GM12892 (cell line): ENCODE measurements around the gene RUNX1.

DNA sequence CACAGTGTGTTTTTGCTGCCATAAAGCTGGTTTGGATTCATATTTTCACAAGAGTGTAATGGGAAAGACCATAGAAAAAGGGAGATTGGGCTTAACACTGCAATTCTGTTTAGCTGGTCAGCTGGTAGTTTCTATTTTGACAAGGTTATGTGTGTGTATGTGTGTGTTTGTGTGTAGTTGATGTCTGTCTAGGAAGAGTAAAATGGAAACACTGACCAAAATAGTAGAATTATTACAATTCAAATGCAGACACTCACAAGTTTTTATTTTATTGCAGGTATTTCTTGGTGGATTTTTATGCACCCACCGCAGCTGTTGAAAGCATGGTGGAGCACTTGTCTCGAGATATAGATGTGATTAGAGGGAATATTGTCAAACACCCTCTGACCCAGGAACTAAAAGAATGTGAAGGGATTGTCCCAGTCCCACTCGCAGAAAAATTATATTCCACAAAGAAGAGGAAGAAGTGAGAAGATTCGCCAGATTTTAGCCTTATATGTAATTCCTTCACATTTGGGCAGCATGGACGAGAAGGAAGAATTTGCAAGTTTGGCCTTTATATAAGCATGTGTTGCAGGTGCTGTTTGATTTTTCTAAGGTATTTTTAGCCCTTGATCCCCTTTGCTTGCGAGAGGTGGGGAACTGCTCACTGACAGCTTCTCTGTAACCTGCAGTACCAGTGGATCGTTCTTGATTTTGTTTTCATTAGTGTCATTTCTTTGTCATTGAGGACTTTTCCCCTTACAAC is 68.9 kb downstream of the MRPS6 start:
- RRBS: no CpG with 5 or more reads among the region's 7 CpGs

- RRBS: no CpG with 5 or more reads among the region's 5 CpGs
Measured at GRCh38 chr21:34198777-34199298, 125.5 kb downstream of the MRPS6 start.

DNA sequence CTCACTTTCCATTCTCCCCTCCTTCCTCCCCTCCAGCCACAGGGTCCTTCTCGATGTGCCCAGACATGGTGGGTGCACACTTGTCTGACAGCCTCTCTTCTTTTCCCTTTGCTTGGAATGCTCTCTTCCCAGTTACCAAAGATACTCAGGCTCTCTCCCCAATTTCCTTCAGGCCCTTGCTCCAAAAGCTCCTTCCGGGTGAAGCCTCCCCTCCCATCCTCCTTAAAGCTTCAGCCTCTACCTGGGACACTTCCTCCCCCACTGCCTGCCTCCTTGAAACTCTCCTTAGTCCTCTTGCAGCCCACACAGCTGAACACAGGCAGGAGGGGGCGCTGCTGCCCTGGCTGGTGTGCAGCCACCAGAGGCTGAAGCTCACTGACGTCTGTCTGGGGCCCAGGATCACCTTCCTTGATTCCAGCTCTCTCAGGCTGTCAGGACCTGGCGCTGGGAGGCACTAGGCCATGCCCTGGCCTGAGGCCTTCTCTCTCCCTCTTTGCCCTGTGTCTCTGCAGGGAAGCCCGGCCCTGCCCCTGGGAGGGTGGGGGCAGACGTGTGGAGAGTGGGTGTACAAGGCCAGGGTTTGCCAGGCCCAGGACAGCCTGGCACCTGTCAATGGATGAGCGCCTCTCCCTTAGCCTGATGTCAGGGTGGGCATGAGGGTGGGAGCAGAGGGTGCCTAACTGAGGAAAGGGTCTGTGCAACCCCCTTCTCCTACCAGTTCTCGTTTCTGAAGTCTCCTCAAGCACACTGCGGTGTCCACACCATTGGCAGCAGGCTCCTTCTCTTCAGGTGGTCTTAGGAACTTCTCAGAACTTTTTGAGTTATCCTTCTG is 1.4 kb downstream of the KCNE1 start:
- RRBS: no CpG with 5 or more reads among the region's 10 CpGs

DNA sequence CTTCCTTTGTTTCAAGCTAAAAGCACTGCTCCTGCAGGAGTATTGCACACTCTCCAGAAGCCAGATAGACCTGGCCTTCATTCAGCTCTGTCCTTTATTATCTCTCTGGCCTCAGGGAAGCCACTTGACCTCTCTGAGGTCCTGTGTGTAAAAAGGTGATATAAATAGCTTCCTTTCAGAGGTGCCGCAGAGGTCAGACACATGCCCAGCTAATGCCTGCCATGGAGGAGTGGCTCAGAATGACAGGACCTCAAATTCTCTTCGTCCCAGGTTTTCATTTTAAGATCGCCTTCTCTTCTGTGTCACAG is 5.4 kb upstream of the RCAN1 start:
- RRBS: no CpG with 5 or more reads among the region's 3 CpGs

- RRBS: no CpG with 5 or more reads among the region's 6 CpGs
Measured at GRCh38 chr21:34697725-34698527, 29.1 kb downstream of the CLIC6 start.

DNA sequence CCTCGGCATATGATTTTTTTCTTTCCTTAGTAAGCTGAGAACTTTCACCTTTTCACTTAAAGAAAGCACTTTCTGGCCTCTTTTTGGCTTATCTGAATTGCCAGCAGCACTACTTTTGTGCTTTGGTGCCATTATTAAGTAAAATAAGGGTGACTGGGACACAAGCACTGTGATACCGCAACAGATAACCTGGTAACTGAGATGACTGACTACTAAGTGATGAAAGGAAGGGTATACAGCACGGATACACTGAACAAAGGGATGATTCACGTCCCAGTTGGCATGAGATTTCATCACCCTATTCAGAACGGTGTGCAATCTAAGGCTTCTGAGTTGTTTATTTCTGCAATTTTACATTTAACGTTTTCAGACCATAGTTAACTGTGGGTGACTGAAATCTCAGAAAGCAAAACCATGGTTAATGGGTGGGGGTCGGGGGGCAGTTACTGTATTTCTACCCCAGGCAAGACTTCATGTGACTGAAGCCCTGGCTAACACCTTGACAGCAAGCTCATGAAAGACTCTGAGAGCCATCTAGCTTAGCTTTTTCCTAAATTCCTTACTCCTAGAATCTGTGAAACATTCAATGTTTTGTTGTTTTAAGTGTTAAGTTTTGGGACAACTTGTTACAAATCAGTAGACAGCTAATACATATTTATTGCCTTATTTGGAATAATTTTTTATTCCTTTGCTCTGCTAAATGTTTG is 102.8 kb downstream of the CLIC6 start:
- RRBS: no CpG with 5 or more reads among the region's 7 CpGs

DNA sequence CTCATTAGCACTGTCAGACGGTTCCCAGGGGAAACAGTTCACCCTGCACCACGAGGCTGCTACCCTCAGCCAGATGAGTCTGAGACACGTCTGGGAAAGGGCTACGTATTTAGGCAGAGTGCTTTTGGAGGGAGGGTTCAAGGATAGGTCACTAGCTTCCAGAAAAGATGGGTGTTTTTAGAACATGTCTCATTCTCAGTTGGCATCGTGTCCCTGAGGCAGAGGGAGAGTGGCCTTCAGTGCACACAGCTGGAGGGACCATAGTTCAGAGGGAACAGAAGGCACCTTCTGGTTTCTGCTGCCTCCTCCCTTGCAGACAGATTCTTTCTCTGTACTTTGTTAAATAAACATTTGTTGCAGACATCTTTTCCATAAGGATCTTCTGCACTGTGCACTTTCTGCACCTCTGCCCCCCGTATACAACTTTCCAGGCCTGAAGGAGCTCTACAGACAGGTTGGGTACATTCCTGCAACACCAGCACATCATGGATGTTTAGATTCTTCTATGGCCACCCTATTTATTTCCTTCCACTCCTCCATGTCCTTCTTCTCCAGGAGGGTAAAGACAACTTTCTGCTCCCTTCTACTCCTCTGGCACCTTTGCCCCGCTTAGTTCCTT is 140.0 kb downstream of the CLIC6 start:
- RRBS: no CpG with 5 or more reads among the region's 7 CpGs

- RRBS: no CpG with 5 or more reads among the region's 11 CpGs
Measured at GRCh38 chr21:34844531-34845428, 176.0 kb downstream of the CLIC6 start.

- RRBS: no CpG with 5 or more reads among the region's 17 CpGs
Measured at GRCh38 chr21:34873730-34874401, 175.2 kb downstream of the RUNX1 start.

DNA sequence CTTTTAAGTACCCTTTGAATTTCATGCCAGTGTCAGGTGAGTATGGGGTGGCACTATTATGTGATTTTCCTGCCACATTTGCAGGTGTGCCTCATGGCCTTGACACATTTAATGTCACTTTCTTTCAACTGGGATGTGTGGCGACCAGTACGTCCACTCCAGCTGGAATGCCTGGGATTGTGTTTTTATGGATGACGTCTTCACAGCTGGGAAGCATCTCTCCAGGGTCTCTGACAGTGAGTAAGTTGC is 43.4 kb downstream of the RUNX1 start:
- RRBS: no CpG with 5 or more reads among the region's 3 CpGs

DNA sequence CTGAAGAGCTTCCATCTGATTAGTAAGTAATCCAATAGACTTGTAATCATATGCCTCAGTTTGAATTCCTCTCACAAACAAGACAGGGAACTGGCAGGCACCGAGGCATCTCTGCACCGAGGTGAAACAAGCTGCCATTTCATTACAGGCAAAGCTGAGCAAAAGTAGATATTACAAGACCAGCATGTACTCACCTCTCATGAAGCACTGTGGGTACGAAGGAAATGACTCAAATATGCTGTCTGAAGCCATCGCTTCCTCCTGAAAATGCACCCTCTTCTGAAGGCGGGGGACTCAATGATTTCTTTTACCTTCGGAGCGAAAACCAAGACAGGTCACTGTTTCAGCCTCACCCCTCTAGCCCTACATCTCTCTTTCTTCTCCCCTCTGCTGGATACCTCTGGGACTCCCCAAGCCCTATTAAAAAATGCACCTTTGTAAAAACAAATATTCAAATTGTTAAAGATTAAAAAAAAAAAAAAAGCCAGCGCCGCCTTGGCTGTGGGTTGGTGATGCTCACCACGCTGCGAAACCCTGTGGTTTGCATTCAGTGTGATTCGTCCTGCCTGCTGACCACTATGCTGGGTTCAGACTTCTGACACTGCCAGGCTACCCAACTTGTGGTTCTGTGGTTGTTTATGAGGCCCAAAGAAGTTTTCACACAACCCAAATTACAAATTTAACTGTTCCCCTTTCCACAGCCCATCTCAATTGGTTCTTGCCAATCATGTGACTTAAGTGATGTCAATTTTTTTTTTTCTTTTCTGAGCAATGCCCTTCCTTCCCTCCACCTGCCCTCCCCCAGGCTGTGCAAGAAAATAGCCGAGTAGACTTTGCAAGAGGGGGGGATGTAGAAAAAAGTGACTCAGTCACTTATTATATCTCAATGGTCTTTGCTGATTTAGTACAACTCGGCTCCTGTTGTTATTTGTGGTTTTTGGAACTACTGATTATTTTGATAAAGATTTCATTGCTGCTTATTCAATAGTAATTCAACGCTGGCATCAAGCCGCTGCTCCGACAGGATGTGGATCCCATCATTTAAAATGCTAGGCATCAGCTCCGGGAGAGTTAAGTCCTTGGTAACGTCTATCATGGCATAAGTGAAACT is at the start of gene RUNX1:
TSS of gene RUNX1 (minus strand) at position 655 of the 1,111 bp plus-strand sequence.
- RRBS: no CpG with 5 or more reads among the region's 19 CpGs

DNA sequence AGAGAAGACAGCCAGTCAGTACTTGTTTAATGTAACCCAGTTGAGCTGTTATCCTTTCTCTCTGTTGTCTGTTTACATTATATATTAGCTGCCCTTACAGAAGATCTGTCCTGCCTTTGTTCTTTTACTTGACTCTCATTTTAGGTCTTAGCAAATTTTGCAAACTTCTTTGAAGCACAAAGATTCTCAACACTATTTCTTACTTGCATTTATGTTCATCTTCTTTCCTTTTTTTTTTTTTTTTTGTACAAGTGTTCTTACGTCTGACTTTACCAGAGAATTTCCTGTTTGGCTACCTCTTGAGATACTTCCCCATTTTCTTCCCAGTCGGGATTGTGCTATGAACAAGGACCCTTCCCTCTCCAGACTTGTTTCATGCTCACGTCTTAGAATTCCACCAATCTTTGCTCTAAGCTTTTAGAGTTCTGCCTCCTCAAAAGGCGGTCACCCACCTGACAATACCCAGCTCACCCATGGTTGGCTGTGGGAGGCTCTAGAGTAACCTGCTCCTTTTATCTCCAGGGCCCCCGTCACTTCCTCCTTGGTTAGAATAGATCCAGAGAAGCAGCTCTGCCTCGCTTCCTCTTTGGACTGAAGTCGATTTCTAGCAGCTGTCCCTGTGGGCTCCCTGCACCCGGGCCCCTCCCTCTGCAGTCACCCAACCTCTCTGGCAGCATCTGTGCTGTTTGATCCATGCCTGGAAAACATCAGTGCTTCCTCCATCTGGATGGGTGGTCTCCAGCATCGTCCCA is 53.8 kb upstream of the RUNX1 start:
- RRBS: no CpG with 5 or more reads among the region's 9 CpGs

GRCh38 chr21:35232388-35233134 is 183.5 kb upstream of the RUNX1 start:
- RRBS: no CpG with 5 or more reads among the region's 11 CpGs

DNA sequence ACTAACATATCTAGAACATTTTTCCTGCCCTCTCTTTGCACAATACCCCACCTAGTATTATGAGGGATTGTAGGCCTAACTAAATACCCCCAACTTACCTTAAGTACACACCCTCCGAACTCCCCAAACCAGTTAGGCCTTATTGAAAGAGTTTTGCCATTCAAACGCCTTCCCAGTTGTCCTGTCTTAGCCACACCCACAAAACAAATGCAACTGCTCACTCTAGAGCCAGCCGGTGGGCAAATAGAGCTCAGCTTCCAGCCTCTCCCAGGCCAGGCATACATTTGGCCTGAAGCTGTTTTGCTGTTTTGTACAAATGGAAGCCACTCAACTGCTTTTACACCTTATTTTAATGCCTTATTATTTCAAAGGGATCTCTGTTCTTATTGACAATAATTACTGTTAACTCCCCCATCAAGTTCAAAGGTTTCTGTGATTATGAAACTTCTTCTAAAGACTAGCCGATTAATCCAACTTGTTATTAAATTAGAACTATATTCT is 224.3 kb upstream of the RUNX1 start:
- RRBS: no CpG with 5 or more reads among the region's 4 CpGs

- RRBS: no CpG with 5 or more reads among the region's 5 CpGs
Measured at GRCh38 chr21:35852681-35853081, 207.6 kb downstream of the SETD4 start.

- RRBS: no CpG with 5 or more reads among the region's 6 CpGs
Measured at GRCh38 chr21:35922562-35923120, 137.7 kb downstream of the SETD4 start.

- RRBS: no CpG with 5 or more reads among the region's 8 CpGs
Measured at GRCh38 chr21:35984648-35984847, 75.8 kb downstream of the SETD4 start.

DNA sequence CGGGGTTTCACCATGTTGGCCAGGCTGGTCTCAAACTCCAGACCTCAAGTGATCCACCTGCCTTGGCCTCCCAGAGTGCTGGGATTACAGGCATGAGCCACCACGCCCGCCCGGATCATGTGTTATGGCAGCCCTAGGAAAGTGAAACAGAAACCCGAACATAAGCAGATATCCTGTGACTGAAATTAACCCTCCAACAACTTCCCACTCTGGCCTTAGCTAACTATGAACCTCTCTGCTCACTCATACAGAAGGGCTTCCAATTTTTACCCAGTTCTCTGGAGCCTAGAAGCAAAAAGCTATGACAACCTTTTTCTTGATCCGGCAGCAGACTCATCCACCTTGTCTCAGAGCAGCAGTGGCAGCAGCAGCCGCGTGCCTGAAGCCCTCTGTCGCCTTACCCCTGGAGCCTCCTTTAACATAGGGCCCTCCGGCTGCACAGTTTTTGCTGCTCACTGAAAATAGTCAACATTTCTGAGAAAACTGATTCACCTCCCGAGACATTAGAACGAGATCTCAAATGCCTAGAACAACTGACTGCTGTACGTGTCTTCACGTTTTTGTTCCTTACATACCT is 9.3 kb downstream of the CBR1 start:
- RRBS: no CpG with 5 or more reads among the region's 14 CpGs

DNA sequence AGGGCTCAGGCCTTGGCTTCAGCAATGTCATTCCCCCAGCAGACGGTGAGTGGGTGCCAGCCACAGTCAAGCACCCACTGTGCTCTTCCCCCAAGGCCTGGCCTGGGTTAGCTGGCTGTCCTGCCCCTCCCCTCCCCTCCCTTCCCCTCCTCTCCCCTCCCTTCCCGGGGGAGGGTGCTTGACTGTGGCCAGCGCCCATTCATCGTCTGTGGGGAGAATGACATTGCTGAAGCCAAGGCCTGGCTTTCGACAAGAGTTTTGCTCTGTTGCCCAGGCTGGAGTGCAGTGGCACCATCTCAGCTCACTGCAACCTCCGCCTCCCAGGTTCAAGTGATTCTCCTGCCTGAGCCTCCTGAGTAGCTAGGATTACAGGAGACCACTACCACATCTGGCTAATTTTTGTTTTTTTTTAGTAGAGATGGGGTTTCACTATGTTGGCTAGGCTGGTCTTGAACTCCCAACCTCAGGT is 30.5 kb downstream of the DOP1B start:
- RRBS: no CpG with 5 or more reads among the region's 6 CpGs